Pericardium fibroblast (primary cell): ENCODE results near the gene BLOC1S2.

- RAMPAGE, long total RNA, result no peak
Measured at GRCh38 chr10:99612456-99612902, 7.8 kb downstream of the SLC25A28 start.

GRCh38 chr10:99619284-99619726, 934 bp downstream of the SLC25A28 start:
- RAMPAGE, long total RNA, result no peak

- RAMPAGE, long total RNA, result no peak
Measured at GRCh38 chr10:99695739-99696143, 36.2 kb downstream of the COX15 start.

- RAMPAGE, long total RNA, result no peak
Measured at GRCh38 chr10:99788408-99789247, 6.2 kb downstream of the ABCC2 start.

- RAMPAGE, long total RNA, result no peak
Measured at GRCh38 chr10:99908805-99909241, 100.9 kb downstream of the DNMBP start.

GRCh38 chr10:99913379-99914399, 96.1 kb downstream of the DNMBP start:
- RAMPAGE, long total RNA, result no peak

- RAMPAGE, long total RNA, result no peak
Measured at GRCh38 chr10:99920270-99920822, 89.4 kb downstream of the DNMBP start.

DNA sequence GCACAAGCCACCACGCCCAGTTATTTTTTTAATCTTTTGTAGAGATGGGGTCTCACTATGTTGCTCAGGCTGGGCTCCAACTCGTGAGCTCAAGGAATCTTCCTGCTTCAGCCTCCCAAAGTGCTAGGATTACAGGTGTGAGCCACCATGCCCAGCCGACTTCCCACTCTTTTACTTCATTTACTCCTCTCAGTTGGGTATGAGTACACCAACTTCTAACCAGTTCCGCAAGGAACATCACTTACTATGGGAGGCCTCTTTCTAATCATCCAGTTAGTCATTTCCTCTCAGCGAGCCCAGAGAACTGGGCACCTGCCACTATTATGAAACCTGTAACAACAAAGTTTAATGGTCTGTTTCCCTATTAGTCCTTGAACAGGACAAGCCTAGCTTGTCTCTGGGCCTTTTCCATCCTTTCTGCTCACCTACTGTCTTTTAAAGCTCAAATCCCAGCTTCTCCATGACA, 88.9 kb downstream of the DNMBP start:
- RAMPAGE, long total RNA, result no peak

GRCh38 chr10:100020550-100021259, 11.0 kb upstream of the DNMBP start:
- RAMPAGE, long total RNA, result no peak

- RAMPAGE, long total RNA, result start-site peak on the minus strand at chr10:100286668-100286681, 594 and 267 reads in 2 replicates
Measured at GRCh38 chr10:100286539-100287369, at the start of gene BLOC1S2. Gene BLOC1S2, minus strand, starts transcription at chr10:100286680.

DNA sequence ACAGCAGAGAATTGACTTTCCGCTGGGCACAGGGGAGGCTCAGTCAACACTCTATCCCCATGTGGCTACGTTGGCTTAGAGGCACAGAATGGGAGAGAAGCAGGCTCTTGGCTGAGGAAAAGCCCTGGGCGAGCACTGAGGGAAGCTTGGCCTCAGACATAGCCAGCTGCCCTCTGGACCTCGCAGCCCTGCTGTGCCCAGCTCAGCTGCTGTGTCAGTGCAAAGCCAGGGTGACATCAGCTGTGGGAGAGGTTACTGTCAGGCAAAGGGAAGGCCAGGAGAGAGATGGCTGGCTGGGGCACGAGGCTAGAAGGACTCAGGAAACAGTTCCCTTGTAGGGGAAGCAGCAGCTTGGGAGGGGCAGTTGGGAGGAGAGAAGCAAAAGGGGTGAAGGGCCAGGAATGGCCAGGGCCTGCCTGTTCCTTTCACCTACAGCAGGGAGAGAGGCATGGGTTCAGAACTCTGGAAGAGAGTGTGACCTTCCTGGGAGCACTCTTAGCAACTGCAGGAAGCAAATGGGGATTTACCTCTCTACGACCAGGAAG, 5.9 kb upstream of the SCD start:
- RAMPAGE, long total RNA, result no peak

GRCh38 chr10:100361140-100362176, 14.4 kb downstream of the SCD start:
- RAMPAGE, long total RNA, result no peak

DNA sequence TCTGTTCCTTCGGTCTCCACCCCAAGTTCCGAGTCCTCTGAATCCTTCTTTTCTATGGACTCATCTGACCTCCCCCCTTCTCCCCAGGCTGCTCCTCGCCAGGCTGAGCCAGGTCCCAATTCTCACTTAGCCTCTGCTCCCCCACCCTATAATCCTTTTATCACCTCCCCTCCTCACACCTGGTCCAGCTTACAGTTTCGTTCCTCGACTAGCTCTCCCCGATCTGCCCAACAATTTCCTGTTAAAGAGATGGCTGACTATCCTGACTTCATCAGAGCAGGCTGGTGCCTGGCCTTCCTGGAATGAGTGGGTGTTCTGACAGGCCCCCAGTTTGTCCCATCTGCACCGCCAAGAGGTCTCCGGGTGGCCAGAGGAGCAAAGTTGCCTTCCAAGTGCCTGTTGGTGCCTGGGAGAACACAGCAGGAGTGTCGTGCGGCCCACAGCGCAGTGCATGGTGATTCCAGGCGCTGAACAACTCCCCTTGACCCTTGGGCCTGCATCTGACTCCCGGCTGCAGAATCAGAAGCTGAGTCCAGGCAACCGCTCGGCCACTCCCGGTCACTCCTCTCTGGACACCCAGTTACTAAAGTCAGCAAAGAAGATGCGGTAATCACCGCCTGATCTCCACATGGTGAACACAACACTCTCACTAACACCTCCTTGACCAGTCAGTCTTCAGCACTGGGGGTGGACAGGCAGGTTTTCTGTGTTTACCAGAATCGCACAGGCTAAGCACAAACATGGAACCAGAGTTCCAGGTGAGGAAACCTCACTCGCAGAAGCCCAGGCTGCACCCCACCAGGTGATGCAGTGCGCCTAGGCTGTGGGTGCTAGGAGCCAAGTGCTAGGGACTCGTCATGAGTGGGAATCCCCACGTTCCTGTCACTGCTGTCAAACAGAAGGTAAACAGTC, 35.4 kb downstream of the SCD start:
- RAMPAGE, long total RNA, result no peak

DNA sequence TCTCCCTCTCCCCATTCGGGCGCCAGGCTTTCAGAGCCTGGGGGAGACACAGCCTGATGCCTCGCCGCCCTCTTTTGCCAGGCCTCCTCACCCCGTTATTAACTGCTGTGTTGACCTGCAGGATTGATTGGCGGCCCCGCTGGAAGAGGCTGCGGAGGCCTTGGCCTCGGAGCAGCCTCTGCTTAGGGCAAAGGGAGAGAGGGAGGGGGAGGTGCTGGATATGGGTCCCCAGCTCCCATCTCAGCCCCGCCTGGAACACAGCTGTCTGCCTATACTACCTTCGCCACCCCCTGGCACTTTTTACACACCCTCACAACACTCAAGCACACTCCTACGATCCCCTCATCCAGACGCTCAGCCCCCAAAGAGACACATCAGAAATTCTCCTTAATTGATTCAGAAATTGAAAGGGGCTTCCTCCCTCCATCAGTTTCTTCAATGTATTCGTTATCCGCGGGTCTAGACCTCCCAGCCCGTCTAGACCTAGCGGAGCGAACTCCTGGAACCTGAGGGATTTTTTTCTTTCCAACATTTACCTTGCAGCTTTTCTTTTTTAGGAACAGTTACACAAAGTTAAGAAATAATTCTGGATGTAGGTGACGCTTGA, 7.1 kb upstream of the PAX2 start:
- RAMPAGE, long total RNA, result no peak

DNA sequence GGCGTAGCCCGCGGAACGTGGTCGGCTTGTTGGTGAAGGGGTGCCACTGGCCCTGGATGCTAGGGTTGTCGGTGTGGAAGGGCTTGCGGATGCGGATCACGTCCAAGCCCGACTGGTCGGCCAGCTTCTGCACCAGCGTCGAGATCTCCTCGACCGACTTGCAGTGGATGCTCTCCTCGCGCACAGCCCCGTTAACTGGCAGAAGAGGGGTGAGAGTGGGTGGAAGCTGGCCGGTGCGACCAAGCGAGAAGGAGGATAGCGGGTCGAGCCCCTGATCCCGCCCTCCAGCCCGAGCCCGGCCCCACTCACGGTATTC, 558 bp downstream of the MRPL43 start:
- RAMPAGE, long total RNA, result no peak

DNA sequence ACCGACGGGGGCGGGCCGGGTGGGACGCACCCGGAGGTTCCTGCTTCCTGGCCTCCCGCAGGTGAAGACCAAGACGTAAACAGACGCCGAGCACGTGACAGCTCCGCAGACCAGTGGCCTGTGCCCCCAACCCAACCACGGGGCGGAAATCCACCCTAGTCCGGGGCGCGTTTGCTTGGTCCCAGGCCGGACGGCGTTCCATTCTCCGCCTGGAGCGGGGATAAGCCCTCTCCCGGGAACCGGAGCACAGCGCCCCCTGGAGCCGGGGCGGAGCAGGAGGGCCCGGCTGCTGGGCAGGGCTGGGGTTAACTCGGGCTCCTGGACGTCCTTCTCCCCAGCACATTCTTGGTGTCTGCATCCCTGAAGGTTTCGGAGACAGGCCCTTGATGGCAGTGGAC, 2.0 kb upstream of the LZTS2 start:
- RAMPAGE, long total RNA, result no peak

- RAMPAGE, long total RNA, result no peak
Measured at GRCh38 chr10:101000003-101001090, 739 bp downstream of the LZTS2 start.

DNA sequence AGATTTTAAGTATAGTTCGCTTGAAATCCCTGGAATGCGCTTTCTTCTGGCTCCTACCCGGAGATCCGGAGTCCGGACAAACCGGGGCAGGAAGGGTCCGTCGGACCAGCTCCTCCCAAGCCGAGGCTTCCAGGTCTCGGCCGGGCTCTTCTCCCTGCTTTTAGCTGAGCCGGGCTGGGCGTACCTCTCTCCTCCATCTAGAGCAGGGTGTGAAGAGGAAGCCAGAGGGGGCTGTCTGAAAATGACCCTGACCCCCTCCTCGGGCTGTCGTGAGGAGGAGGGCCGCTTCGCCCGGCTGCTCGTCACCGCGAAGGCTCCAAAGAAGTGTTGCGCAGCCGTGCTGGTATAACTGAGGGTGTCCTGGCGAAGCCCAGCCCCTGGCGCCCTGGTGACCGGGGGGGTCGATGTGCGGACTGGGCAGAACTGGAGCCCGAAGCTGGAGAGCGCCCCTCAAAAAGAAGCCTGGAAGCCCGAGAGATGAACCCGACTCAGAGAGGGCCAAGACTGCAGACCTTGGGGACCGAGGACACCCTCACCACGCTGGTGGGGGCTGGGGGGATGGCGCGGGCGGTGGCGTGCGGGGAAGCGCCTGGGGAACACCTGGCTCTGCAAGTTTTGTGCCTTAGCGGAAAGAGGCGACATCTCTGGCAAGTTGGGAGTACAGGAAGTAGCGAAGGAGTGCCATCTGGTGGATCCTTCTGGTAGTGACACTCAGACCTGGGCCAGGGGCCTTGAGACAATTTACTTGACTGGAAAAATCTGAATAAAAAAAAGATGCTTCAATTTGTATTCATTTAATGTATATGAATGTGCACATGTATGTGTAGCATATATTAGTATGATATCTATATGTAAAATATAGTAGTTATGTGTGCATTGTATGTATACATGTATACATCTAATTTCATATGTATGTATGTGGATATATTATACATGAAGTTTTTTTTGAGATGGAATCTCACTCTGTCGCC, 5.8 kb downstream of the KAZALD1 start:
- RAMPAGE, long total RNA, result no peak

DNA sequence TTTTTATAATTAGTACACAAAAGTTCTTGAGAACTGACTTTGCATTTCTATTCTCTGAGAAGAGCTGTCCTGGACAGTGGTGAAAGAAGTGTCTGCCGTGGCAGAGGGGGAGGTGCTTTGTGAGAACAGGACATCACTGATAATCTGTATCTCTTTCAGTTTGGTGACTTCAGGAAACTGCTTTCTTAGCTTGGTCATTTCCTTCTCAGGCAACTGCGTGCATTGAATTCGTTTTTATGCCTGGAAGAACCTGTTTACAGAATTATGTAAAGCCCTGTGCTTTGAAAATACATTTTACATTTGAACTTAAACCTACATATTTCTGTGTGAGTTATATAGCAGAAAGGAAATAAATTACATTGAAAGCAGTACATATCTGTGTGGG, 52.0 kb downstream of the POLL start:
- RAMPAGE, long total RNA, result no peak

GRCh38 chr10:101569332-101570116, 18.5 kb downstream of the POLL start:
- RAMPAGE, long total RNA, result no peak